Helper T cell (primary cell): ENCODE measurements around a stretch of chr1.

GRCh38 chr1:26477842-26478470 is 5.7 kb downstream of the HMGN2 start:
- PRO-cap, 2 experiments, result no peak in any of the 2 experiments

DNA sequence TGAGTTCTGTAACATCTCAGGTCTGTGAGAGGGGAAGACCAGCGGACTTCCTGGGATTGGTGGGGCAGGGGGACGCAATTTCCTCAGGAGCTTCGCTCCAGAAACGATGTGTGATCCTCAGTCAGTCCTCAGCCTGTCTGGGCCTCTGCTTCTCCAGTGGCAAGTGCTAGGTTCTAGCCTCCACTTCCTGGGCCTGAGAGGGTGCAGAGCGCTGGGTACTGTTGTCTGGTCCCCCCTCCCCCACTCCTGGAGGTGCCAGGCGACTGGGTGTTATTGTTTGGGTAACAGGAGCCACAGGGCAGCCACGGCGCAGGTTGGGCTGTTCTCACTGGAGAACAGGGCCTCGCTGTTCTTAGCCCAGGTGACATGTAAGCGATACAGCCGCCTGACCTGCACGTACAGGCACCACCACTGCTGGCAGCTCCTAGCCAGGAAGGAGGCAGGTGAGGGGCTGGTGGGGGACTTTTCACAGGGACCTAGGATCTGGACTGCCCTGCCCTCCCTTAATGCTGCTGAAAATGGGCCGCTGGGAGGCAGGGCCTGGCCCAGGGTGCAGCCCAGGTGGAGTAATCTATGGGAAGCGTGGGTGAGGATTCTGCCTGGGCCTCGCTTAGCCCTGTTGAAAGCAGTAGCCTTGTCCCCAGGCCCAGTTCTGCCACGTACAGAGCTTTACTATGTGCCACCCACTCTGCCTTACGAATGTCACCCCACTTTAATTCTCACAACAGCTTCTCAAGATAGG is 2.2 kb downstream of the RPS6KA1 start:
- PRO-cap, 2 experiments, result no peak in any of the 2 experiments

- PRO-cap, 2 experiments, result no peak in any of the 2 experiments
Observed at GRCh38 chr1:26690465-26691227, 5.2 kb upstream of the ARID1A start.

DNA sequence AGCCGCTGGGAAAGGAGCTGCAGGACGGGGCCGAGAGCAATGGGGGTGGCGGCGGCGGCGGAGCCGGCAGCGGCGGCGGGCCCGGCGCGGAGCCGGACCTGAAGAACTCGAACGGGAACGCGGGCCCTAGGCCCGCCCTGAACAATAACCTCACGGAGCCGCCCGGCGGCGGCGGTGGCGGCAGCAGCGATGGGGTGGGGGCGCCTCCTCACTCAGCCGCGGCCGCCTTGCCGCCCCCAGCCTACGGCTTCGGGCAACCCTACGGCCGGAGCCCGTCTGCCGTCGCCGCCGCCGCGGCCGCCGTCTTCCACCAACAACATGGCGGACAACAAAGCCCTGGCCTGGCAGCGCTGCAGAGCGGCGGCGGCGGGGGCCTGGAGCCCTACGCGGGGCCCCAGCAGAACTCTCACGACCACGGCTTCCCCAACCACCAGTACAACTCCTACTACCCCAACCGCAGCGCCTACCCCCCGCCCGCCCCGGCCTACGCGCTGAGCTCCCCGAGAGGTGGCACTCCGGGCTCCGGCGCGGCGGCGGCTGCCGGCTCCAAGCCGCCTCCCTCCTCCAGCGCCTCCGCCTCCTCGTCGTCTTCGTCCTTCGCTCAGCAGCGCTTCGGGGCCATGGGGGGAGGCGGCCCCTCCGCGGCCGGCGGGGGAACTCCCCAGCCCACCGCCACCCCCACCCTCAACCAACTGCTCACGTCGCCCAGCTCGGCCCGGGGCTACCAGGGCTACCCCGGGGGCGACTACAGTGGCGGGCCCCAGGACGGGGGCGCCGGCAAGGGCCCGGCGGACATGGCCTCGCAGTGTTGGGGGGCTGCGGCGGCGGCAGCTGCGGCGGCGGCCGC is 1.0 kb downstream of the ARID1A start:
- PRO-cap, 2 experiments, result peak in 2 of 2 experiments; most common plus-strand start position 513 of the sequence (in 2); most common minus-strand start position 410 of the sequence (in 1)

DNA sequence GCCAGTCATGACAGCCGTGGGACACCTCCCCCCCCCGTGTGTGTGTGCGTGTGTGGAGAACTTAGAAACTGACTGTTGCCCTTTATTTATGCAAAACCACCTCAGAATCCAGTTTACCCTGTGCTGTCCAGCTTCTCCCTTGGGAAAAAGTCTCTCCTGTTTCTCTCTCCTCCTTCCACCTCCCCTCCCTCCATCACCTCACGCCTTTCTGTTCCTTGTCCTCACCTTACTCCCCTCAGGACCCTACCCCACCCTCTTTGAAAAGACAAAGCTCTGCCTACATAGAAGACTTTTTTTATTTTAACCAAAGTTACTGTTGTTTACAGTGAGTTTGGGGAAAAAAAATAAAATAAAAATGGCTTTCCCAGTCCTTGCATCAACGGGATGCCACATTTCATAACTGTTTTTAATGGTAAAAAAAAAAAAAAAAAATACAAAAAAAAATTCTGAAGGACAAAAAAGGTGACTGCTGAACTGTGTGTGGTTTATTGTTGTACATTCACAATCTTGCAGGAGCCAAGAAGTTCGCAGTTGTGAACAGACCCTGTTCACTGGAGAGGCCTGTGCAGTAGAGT is 6.9 kb upstream of the PIGV start:
- PRO-cap, 2 experiments, result no peak in any of the 2 experiments

GRCh38 chr1:26828375-26829312 is 2.2 kb downstream of the ZDHHC18 start:
- PRO-cap, 2 experiments, result peak in 2 of 2 experiments; most common plus-strand start chr1:26828686 (in 2); most common minus-strand start chr1:26828619 (in 1)

GRCh38 chr1:26858551-26859364 is 4.2 kb upstream of the SFN start:
- PRO-cap, 2 experiments, result no peak in any of the 2 experiments

DNA sequence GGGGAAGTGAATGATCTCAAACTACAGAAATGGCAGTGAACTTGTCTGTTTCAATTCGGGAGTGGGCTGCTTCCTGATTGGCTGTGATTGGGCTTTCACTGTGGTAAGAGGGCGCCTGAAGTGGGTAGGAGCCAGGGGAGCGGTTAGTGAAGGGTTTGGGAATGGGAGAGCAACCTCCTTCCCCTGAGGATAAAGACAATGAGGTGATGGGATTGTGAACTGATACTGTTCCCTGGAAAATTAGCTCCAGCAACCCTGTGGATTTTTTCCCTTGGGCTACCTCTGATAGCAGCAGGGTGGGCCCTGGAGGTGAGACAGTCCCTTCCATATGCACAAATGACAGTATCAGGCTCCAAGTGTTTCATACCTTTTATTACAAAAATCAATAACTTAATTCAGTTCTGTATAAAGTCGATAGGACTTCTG is 2.6 kb downstream of the NR0B2 start:
- PRO-cap, 2 experiments, result no peak in any of the 2 experiments

- PRO-cap, 2 experiments, result no peak in any of the 2 experiments
Observed at GRCh38 chr1:26937843-26938685, 16.5 kb downstream of the NUDC start.

DNA sequence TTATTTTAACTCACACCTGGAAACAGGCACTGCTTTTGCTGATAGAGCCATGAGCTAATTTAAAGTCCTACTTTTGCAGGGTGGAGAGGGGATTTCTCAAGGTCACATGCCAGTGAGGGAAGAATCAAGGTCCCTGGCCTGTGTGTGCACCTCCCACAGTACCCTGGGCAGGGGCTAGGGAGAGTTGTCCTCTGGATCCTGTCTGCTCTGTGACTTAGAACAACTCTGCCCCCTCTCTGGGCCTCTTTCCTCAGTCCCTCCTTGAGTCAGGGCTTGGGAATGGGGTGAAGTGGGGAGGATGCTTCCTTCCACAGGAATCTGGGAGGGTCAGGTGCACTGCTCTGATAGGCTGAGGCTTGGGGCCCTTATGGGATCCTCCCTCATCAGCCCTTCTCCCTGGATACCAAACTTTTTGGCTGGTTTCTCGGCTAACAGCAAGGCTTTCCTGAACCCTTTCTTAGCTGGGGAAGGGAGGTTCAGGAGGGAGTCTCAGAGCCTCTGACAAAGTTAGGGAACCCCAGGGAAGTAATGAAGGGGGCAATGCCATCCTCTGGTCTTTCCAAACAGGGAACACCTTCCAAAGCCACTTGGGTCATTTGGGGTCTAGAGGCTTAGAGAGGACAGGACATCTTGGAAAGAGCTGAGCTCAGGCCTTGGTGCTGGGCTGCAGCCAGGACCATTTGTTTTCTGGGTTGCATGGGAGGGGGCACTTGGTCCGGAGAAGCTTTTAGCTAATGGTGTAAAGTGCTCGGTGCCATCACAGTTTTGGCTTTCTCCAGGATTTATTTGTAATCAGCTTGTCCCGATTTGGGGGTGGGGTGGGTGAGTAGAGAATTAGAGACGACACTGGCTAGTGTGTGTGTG is 2.7 kb downstream of the TRNP1 start:
- PRO-cap, 2 experiments, result no peak in any of the 2 experiments

DNA sequence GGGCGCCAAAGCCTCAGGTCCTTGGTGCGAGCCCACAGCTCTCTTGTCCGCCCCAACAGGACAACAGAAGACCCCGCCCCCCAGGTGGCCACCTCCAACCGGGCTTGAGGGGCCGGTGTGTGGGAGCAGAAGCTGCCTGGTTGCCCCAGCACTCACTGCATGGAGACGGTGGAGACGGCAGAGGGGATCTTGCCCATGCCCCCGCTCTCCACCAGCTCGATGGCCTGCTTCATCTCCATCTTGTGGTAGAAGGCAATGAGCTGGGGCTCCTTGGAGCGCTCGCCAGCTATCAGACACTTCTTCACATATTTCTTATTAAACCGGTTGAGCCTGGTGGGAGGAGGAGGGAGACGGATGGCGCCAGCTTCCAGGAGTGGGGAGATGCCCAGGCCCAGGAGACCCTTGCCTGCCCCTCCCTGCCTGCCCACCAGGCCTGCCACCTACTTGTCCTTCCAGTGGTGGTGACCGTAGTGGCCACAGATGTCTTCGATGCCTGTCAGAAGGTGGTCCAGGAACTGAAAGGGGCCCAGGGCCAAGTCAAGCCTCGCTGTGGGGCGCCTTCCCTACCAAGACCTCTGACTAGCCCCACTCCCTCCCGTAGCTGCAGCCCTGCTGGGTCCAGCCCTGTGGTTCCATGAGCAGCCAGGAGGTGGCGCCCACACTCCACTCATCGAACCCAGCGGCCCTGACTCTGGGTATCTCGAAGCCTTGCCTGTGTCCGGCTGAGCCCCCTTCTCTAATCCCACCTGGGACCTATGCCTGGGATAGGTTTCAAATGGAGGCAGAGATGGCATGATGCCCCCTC is 52.5 kb downstream of the SLC9A1 start:
- PRO-cap, 2 experiments, result no peak in any of the 2 experiments

DNA sequence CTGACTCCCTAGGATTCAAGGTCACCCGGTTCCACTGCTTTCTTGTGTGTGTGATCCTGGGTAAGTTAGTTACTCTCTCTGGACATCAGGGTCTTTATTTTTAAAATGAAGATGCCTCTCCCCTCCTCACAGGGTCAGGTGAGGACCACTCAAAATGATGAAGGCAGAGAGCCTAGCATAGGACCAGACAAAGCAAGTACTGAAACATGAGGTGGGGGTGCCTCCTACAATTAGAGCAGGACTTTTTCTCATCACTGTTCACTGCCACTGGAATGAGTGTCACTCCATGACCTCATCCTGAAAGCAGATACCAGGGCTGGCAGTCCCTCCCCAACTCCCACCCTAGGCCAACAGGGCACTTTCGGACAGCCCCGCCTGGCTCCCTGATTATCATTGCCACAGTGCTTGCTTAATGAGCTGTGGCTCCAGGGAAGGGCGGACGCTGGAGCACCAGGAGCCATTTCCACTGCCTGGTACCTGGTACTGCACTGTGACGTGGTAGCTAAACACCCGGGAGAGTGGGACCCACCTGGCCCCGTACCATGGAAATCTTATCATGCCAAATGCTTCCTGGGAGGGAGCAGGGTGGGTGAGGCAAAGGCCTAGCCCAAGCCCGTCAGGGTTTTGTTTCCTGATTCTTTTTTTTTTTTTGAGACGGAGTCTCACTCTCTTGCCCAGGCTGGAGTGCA is 22.3 kb downstream of the SLC9A1 start:
- PRO-cap, 2 experiments, result no peak in any of the 2 experiments

- PRO-cap, 2 experiments, result no peak in any of the 2 experiments
Observed at GRCh38 chr1:27153178-27153761, 1.7 kb downstream of the SLC9A1 start.

DNA sequence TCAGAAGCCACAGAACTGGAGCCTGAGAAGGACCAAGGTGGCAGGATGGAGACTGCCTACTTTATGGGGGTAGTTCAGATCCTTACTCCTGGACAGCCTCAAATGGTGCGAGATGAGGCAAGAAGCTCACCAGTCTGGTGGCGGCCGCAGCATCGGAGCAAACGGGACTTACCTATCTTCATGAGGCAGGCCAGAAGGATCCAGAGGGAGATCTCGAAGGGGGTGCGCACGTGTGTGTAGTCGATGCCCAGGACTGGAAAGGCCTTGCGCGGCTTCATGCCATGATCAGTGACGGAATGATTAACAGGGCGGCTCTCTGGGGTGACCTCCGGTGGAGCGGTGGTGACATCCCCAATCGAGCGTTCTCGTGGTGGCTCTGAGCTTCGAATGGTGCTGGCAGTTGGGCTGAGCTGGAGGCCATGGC is 1.1 kb downstream of the SLC9A1 start:
- PRO-cap, 2 experiments, result no peak in any of the 2 experiments

GRCh38 chr1:27154235-27154685 is 665 bp downstream of the SLC9A1 start:
- PRO-cap, 2 experiments, result no peak in any of the 2 experiments

GRCh38 chr1:27322805-27323209 is 844 bp downstream of the TMEM222 start:
- PRO-cap, 2 experiments, result no peak in any of the 2 experiments

- PRO-cap, 2 experiments, result no peak in any of the 2 experiments
Observed at GRCh38 chr1:27358353-27358968, 8.3 kb downstream of the MAP3K6 start.

DNA sequence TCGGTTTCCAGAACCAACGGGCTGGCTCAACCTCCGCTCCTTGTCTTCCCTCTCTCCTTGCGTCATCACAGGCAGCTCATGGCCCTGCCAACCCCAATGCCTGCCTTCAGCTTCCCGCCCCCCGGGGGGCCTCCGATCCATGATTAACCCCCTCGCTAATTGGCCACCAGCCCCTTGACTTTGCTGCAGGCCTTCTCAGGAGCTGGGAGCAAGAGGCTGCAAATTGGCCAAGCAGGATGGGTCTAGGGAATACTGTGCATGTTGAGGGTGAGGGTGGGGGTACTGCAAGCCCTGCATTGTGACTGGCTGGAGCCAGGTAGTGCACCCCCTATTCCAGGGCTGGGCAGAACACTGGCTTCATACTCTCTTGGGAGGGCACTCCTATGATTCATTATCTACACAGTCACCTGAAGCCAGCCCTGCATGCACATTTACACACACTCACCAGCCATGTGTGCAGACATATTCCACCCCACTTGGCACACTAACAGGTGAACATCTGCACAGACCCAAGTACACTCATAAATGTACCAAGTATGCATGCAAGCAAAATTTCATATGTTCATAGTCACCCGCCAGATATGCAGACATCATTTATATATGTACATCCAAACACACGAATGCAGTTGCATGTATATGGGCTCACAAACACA is 8.1 kb downstream of the GPR3 start:
- PRO-cap, 2 experiments, result no peak in any of the 2 experiments

DNA sequence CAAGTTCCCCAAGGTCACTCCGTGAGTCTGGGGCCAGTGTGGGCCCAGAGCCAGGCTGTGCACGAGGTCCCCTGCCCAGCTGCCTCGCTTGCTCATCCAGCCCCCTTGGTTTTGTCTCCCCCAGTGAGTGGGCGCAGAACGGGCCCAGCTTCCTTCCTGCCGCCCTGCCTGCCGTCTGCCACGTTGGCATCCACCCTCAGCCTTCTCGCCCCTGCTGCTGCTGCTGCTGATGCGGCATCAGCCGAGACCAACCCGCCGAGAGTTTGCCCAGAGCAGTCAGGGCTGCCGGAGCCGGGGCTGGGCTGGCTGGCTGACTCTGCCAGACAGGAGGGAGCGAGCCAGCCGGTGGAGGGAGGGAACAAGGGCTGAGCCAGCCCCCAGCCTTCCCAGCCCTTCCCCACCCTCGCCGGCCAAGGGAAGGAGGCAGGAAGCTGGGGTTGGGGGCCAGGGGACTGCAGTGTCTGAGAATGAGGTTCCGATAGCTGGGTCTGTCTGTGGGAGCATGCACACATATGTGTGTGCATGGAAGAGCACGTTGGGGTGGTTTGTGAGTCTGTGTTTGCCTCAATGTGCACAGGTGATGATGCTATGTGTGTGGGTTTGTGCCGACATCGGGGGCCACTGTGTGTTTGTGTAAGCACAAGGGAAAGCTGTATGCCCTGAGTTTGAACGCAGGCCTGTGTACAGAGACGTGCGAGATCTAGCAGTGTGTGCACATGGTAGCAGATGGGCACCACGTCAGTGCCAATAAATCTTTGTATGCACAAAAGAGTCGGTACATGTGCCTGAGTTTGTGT is 31.6 kb upstream of the WASF2 start:
- PRO-cap, 2 experiments, result peak in 2 of 2 experiments; most common plus-strand start position 275 of the sequence (in 2); most common minus-strand start position 177 of the sequence (in 2)

DNA sequence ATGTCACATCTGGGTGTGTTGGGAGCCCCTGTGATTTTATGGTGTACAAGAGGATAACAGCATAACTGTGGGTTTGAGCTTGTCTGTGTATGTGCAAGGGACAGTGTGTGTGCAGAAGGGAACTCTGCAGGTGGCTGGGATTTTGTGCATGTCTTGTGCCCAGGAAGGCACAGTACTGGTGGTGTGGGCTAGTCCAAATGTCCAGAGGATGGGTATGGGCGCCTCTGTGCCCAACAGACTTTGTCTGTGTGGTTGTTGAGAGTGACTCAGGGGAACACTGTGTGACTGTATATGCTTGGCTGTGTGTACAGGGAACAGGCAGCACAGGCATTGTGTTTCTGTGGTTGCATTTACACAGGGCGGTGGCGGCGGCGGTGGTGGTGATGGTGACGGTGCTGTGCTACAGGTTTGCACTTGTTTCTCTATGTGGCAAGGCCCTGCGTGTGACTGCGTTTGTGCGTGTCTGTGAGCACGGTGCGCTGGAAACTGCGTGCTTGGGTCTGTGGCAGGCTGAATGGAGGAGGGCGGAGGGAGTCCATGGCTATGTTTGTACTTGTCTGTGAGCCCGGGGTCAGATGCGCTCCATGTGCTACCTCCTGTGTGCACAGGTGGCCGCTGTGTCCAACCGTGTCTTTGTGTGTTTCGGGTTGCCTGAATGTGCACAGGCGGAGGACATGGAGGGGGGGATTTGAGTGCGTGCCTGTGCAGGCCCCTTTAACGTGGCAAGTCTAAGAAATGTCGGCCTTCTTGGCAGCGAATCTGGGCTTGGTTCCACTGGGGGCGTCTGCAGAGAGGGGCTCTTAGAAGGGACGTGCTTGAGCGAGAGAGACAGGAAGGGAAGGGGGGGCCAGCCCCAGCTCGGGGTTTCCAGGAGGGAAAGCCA is 32.4 kb upstream of the WASF2 start:
- PRO-cap, 2 experiments, result peak in 2 of 2 experiments; most common plus-strand start position 353 of the sequence (in 1); most common minus-strand start position 516 of the sequence (in 2)